LHCN-M2 (cell line): ENCODE measurements around a stretch of chr11.

GRCh38 chr11:114270853-114271328 lies 25.3 kb upstream of the NNMT start:
- RAMPAGE, long total RNA, result no peak

- RAMPAGE, long total RNA, result no peak
These were observed 1.7 kb downstream of the NNMT start for GRCh38 chr11:114297603-114298662.

DNA sequence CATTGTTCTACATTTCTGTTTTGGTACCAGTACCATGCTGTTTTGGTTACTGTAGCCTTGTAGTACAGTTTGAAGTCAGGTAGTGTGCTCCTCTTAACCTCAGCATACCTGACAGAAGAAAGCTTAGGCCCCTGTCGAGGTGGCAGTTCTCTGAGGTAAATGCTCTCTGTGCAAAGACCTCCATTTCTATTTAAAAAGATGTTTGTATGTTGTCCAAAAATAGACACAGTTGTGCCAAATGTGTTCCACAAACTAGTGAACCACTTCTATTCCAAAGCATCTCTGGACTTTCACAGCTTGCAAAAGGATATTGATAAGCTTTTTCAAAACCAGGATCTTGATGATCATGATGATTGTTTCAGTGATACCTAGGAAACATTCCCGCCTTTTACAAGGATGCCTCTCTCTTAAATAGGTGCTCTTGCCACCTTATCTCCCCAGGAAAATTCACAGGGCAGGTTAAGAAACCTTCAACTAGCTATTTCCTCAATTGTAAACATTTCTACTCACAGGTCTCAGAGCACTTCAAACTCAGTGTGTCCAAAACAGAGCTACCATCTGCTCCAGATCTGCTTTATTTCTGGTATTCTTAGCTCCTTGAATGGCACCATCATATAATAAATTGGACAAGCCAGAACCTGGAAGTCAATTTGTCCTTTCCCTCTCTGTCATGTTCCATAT lies 10.6 kb downstream of the NNMT start:
- RAMPAGE, long total RNA, result no peak

GRCh38 chr11:114313031-114313669 lies 17.0 kb downstream of the NNMT start:
- RAMPAGE, long total RNA, result no peak

GRCh38 chr11:114399457-114399879 lies 843 bp downstream of the C11orf71 start:
- RAMPAGE, long total RNA, result no peak

GRCh38 chr11:114441101-114441381 lies 1.8 kb downstream of the REXO2 start:
- RAMPAGE, long total RNA, result no peak

DNA sequence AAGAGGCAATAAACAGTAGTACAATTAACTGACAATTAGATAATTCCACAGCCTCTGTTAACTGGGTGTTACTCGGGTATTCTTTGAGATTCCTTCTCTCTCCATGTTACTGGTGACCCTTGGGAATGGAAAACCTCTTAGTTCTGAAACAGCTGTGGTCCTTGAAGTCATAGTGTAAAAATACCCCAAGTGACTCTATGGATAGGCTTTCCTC lies 187 bp upstream of the NXPE1 start:
- RAMPAGE, long total RNA, result no peak

GRCh38 chr11:114676740-114677207 lies 1.6 kb upstream of the NXPE2 start:
- RAMPAGE, long total RNA, result no peak

DNA sequence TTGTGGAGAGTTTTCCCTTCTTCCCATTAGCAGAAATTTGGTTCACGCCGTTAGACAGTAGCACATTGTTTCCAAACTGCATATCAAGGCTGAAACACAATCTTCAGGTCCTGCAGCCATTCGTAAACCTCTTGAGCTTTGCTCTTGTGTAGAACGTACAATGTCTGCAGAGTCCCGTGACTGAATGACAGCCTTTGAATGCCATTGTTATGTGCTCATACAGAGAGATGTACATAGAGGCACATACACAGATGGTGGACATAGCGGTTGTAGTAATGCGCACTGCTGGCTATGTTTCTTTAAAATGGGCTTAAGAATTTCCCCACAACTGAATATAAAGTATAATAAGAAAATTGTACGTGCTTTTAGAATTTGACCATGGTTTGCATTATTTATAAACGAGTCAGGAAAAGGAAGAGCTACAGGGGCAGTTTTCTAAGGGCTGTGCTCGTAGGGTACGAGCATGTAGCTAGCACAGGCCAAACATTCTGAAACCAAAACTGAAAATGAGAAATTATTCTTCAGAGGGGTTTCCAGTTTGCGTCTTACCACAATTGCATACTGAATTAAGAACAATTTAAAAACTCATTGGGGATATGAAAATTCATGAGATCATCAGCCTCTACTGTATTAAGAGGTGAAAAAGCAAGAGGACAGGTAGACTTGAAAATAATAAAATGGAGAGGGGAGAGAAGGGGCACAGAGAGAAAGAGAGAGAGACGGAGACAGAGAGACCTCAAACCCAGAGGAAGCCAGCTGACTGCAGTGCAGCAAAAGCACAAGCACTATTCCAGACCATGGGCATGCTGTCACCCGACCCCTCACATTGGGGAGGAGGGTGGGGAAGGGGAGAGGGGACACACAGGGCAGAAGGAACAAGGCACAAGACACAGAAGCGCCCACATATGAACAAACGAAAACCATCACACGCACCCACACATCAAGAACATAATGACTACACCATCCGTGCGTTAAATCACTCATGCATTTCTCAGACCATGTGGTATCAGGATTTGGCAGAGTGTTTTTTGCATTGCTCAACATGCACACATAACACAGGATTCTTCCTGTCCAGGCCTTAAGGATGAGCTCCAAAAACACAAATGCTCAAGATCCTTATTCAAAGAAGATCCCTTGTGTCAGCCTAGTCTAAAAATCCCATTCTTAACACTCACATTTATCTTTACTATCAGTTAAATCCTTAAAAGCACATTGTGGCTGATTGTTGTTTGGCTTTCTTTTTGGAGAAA lies 309.8 kb downstream of the CADM1 start:
- RAMPAGE, long total RNA, result no peak

DNA sequence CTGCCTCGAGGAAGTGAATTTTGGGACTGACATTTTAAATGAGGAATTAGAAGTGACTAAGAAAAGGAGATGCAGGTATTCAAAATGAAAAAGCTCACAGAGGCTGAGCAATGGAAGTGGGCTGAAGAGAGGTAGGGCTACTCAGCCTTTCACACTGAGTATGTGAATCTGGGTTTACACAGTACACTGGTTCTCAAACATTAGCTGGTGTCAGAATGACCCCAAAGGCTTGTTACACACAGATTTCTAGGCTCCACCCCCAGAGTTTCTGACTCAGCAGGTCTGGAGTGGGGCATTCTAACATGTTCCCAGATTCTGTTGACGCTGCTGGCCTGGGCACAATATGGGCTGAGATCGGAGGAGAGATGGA lies 32.9 kb downstream of the CADM1 start:
- RAMPAGE, long total RNA, result no peak

- RAMPAGE, long total RNA, result no peak
These were observed 1.0 kb downstream of the CADM1 start for GRCh38 chr11:115502920-115503819.

DNA sequence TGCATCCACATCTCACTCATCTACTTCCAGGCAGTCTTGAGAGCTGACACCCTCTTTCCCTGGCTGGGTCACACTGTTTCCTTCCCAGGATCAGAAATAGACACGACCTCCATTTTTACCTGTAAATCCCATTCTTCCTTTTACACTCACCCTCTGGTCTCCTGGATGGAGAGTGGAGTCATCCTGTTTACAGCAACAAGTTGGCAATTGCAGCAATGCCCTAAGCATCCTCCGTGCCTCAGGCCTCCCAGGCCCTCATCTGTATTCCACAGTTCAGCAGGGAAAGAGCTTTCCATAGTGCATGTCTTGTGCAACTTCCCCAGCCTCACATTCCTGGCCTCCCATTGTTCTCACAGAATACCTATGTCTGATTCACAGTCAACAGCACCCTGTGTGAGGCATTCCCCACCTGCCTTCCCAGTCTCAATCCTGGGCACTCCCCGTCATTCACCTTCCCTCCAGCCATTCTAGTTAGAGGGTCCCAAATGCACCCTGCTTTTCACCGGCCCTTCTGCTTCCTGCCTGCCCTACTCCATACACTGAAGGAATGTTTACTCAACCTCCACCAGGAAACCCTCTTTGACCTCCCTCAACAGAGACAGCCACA lies 405.8 kb downstream of the BUD13 start:
- RAMPAGE, long total RNA, result no peak

DNA sequence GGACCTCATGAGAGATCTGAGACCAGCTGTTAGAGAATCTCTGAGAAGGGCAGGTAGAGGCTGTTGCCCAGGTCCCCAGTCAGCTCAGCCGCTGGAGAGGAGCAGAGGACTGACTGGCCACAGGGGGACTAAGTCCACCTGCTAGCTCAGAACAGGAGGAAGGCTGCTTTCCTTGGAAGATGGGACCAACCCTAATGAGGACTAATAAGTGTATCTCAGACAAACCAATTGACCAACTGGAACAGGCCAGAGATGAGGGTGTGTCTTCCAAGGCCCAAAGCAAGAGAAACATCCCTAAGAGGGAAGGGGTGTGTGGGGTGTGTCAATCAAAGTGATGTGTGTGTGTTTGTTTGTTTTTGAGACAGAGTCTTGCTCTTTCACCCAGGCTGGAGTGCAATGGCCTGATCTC lies 6.8 kb downstream of the APOA4 start:
- RAMPAGE, long total RNA, result no peak

DNA sequence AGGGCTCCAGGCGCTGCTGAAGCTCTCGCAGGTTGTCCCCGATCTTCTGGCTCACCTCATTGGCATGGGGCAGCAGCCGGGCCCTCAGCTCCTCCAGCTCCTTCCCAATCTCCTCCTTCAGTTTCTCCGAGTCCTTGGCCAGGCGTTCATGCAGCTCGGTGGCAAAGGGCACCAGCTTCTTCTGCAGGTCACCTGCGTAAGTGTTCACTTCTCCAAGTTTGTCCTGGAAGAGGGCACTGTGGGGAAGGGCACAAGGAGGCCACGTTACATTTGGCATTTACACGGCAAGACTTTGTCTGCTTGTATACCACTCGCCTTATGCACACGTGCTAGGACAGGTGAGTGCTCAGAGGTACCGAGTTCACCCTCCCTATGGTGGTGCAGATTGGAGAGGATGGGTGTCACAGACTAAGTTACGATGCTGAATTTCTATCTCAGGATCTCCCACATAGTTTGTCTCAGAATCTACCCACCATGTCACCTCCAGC lies 1.4 kb downstream of the APOA4 start:
- RAMPAGE, long total RNA, result no peak

DNA sequence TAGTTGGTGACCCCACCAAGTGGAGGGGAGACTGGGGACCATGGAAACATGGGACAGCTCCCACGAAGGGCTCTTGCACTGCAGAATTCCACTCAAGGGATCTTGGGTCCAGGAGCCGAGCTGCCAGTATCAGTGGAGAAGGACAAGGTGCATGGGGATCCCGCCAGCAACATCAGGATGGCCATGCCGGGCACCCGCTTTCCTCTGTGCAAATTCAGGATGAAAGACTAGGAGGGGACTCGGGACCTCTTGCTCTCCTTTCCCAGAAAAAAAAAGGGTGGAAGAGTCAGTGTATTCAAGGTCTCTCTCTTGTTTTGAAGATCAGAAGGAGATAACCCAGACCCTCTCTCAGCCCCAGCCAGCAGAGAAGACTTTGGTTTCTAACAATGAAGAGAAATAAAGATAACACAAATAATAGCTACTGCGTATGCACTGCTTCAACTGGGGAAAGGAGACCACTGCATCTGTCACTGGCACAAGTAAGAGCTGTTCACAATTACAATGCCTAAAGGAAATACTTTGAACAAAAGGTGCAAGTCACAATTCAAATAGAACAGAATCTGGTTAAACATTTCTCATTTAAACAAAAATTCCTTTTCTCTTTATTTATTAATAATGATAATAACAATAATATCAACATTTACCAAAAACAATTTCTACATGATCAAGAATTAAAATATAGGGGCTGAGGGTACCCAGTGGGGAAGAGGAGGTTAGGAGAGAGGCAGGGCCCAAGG lies 6.5 kb upstream of the APOA1 start:
- RAMPAGE, long total RNA, result no peak

DNA sequence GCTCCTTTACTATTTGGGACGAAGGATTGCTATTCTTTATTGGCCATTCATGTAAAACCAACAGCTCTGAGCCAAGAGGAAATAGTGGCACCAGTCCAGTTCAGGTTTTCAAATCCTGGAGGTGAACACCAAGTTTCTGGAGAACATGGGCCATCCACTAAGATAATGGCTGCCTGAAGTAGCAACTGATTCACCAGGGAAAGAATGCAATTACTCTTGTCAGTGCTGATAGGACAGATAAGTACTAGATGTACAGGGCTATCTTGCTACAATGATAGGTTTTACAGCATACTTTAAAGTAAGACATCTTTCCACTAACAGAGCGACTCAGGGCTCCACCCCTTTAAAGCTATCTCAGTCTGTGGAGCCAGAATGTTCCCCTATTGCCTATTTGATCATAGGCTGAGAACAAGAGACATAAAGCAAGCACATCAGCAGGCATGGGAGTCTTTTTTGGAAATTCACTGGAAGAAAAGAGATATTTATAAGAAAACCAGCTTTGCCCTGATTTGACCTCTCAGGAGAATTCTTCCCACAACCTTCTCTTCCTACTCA lies 36.9 kb upstream of the APOA1 start:
- RAMPAGE, long total RNA, result no peak

- RAMPAGE, long total RNA, result no peak
These were observed 92.8 kb upstream of the APOA1 start for GRCh38 chr11:116930041-116930709.

GRCh38 chr11:116945729-116946558 lies 108.5 kb upstream of the APOA1 start:
- RAMPAGE, long total RNA, result no peak

- RAMPAGE, long total RNA, result no peak
These were observed 121.2 kb downstream of the SIK3 start for GRCh38 chr11:116977144-116977367.

DNA sequence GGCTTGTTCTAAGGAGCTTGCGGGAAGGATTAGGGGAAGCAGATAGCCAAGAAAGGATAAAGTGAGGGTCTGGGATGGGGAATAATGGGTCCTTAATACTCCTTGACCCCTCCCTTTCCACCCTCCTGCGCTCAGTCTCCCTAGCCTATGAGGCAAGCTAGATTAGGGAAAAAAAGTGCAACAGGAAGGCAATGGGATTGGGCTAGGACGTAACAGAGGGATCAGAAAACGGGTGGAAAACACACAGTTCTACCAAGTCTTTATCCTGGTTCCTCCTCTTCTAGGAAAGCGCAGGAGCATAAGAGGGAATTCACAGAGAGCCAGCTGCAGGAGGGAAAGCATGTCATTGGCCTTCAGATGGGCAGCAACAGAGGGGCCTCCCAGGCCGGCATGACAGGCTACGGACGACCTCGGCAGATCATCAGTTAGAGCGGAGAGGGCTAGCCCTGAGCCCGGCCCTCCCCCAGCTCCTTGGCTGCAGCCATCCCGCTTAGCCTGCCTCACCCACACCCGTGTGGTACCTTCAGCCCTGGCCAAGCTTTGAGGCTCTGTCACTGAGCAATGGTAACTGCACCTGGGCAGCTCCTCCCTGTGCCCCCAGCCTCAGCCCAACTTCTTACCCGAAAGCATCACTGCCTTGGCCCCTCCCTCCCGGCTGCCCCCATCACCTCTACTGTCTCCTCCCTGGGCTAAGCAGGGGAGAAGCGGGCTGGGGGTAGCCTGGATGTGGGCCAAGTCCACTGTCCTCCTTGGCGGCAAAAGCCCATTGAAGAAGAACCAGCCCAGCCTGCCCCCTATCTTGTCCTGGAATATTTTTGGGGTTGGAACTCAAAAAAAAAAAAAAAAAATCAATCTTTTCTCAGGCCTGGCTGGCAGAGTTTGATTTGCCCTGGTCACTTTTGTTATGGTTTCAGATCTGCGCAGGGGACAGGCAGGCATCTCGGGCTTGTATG lies 5.0 kb downstream of the TAGLN start:
- RAMPAGE, long total RNA, result no peak